Smooth muscle cell (in vitro differentiated cells): ENCODE measurements around a stretch of chr15.

GRCh38 chr15:69561221-69561555 is 108.6 kb downstream of the RPLP1 start:
- RAMPAGE, long total RNA: no peak

GRCh38 chr15:70023606-70024280 is 74.0 kb downstream of the TLE3 start:
- RAMPAGE, long total RNA: no peak

GRCh38 chr15:70057911-70058283 is 39.8 kb downstream of the TLE3 start:
- RAMPAGE, long total RNA: no peak

- RAMPAGE, long total RNA: no peak
Measured at GRCh38 chr15:70058355-70059147, 39.2 kb downstream of the TLE3 start.

DNA sequence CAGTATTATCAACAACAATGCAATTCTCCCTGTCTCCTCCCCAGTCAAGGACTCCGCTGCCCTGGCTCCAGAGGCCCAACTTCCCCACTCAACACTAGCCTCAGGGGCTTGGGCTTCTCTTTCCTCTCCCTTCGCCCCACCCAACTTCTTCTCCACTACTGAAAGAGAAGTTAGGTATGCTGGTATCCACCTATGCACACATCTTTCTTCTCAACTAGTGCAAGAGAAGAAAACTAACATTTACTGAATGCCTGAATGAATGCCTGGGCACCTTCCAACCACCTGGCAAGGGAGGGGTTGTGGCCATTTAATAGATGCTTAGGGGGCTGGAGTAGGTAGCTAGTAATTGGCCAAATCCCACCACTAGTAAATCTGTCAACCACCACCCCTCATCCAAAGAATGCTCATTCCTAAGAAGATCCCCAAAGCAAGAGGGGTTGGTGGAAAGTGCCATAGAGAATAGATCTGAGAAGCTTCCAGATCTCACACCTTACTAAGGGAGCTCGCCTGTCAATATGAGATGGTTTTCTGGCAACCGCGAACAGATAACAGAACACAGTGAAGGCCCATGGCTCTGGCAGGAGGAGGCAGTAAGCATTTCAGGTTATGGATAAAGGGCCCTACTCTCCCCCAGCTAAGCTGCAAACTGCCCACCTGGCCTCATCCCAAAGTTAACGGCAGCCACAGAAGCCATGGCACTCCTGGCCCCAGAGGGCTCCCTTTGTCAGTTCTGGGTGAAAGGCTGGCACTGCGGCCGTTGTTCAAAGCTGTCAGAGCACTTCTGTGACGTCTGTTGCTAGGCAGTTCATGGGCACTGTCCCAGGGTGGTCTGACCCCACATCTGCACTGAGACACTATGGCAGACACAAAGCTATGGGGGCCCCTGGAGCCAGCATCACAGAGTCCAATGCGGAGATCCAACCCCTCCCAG is 30.4 kb downstream of the TLE3 start:
- RAMPAGE, long total RNA: no peak

DNA sequence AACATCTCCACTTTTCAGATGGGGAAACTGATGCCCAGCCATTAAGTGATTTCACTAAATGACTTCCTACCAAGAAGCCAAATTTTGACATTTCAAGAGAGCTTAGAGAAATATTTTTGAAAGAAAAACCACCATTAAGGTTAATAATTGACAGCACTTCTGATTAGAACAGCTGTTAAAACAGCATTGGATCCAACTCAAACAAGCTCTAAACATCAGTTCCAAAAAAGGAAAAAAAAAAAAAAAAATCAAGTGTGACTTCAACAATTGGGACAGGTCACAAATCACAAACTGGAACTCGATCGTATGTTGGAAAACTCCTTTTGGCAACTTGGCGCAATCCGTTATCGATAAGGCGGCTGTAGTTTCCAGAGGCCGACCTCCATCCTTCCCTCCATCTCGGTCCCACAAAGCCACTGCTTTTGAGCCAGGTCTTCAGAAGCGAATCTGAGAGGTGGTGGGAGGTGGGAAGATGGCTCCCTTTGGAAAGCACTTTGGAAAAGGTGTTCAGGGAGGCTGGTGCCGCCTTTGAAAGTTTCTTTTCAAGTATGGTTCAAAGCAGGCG is 17.8 kb downstream of the TLE3 start:
- RAMPAGE, long total RNA: no peak

- RAMPAGE, long total RNA: no peak
Measured at GRCh38 chr15:70083830-70084279, 13.9 kb downstream of the TLE3 start.

DNA sequence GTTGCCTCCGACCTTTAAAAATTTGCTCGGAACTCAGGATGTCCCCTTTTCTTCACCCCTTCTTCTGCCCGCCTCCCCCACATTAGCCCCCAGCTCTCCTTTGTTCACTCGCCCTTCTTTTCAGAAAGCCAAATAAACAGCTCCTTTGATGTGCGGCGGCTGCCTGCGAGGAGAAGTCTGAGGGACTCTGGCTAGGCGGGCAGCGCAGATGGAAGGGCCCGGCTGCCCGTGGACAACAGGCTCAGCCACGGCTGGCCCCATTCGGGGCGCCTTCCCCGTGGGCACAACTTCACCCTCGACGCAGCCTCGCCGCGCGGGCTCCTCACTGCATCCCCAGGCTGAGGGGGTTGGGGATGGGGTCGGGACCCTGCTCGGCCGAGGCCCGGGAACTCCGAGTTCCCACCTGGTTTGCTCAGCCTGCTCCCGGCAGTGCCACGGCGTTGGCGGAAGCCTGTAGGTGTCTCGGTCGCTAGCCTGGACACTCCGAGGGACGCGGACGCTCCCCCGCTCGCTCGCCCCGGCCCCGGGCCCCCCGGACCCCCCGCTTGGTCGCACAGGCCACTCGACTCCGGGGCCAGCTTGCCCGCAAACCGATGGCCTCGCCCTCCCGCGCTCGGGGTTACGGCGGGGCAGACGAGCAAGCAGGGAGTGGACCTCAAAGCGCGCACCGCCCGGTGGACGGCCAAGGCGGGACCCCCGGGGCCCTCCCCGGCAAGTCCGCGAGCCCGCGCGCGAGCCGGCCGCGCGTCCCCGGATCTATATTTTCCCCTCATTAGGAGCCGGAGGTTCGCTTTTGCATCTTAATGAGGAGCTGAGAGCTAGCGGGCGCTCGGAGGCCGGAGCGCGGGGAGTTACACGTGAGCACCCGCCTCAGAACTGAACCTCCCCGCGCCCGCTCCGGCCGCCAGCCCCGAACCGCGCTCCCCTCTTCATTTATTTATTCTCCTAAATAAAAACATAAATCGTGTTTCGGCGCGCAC is 1.1 kb upstream of the TLE3 start:
- RAMPAGE, long total RNA: no peak

GRCh38 chr15:70140299-70141200 is 42.8 kb upstream of the TLE3 start:
- RAMPAGE, long total RNA: no peak

GRCh38 chr15:70148445-70149008 is 50.8 kb upstream of the TLE3 start:
- RAMPAGE, long total RNA: no peak

DNA sequence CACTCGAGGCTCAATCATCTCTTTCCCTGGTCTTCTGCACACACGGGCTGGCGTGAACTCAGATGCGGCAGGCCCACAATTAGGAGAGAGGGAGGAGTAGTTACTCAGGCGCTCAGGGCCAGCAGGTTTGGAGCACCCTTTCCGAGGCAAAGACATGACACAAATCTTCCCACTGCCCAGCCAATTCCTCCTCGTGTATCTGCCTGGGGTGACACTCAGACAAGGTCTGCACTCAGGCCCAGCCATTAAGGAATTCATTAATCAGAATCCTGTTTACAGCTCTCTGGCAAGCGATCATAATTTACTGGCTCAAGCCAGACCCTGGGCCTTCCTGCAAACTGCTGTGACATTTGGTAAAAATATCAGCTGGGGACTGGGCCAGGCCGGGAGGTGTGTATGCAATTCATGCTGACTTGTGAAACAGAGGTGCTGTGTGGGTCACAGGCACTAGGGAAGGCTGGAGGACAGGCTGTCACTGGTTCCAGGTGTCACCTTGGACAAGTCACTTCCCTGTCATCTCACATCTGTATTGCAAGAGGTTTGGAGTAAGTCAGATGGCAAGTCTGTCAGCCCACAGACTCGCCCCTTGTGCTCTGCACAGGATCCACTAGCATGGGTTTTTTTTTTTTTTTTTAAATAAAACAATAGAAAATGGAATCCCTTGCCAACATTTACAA is 68.2 kb upstream of the TLE3 start:
- RAMPAGE, long total RNA: no peak

GRCh38 chr15:70180805-70181456 is 83.2 kb upstream of the TLE3 start:
- RAMPAGE, long total RNA: no peak

- RAMPAGE, long total RNA: no peak
Measured at GRCh38 chr15:70246135-70246334, 148.3 kb upstream of the TLE3 start.

GRCh38 chr15:70463123-70463582 is 300.2 kb downstream of the UACA start:
- RAMPAGE, long total RNA: no peak

DNA sequence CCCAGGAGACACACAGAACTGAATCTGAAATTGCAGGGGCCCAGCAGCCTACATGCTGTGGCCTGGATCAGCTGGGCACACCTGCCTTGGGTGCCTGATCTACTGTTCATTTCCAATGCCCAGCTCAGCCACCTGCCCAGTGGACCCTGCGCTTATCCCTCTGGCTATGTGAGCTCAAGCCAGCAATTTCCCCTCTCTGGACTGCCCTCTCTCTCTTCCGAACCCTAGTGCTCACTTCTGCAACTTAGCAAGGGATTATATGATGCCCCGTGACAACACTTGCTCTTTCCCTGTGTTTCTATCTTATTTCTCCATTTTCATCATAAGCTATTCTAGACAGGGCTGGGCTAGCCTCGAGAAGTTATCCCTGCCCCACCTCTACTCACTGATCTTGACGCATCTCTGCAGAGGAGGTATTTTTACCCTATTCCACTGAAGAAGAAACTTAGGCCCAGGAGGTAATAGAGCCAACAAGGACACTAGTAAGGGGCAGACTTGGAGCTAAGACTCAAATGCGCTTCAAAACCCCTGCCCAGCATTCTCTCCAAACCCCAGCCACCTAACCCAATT is 275.9 kb downstream of the UACA start:
- RAMPAGE, long total RNA: no peak

DNA sequence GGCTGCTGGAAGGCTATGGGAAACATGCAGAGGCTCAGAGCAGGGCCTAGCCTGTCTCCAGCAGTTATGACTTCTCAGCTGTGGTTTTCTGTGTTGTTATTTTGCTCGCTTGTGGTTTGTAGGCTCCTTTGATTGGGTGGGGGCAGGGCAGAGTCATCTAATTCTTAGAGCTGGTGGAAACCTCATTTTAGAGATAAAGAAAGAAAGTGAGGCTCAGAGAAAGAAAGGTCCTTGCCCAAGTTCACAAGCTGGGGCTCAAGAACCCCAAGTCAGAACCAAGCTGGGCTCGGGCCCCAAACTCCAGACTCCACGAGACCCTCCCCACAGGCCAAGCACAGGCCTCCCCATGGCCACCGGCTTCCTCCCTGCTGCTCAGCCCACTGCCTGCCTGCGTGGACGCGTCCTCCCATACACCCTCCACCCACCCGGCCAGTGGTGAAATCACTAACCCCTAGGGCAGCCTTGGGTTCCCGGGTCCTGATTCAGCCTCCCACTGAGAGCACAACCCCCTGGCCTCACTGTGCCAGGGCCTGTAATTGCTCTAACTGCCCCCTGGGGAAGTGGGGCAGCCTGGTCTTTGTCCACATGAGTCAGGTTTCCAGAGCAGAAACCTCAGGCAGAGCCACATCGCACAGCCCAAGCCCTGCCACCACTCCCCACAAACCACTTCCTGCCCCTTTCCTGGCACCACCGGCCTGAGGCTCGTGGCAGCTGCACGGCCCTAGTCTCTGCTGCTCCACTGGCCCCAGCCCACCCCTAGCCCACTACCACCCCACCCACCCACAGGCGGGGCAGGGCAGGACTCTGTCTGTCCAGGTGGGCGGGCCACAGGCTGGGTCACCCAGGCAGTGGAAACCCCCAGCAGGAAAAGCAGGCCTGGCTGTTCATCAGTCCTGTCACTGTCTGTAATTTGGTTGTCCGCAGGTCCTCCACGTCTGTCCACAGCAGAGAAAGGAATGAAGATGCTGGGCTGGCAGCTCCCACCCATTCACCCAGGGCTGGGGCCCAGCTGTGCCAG is 270.7 kb downstream of the UACA start:
- RAMPAGE, long total RNA: no peak

- RAMPAGE, long total RNA: no peak
Measured at GRCh38 chr15:70703181-70704047, 59.9 kb downstream of the UACA start.

- RAMPAGE, long total RNA: no peak
Measured at GRCh38 chr15:70741855-70742282, 21.5 kb downstream of the UACA start.

DNA sequence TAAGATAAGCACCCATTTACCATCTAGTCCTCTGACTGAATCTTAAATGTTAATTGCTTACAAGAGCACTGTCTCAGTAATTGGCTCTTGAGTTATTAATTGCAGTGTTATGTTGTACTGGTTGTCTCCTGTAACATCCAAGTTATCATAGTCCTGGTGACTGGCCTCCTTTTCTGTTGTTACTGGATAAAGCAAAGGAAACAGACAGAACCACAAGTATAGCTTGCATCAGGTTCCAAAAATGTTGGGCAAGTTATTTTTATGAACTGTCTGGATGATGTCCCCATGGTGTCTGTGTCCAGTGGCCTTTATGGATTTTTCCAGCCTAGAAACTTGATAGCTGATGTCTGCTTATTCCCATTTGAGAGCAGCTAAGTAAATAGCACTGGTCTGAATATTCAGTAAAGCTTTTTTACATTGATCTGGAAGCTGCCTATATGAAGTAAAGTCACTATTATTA is 2.5 kb upstream of the UACA start:
- RAMPAGE, long total RNA: no peak

- RAMPAGE, long total RNA: no peak
Measured at GRCh38 chr15:70807011-70807549, 43.7 kb upstream of the UACA start.